ENCODE data around the genes CD2AP, MMUT, TFAP2D and PAQR8.

DNA sequence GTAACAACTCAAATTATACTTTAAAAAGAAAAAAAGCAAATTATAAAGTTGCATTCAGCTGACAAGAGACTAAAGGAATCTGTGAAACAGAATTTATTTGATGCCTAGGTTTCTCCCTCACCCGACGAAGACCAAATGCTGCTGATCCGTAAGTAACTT is 545 bp upstream of the CD2AP start:
- PRO-cap, 3 experiments: no peak in any of the 3 experiments
- RAMPAGE, long total RNA: no peak

GRCh38 chr6:47477324-47477857 is at the start of gene CD2AP:
TSS of gene CD2AP (plus strand) at chr6:47477789.
- PRO-cap, 3 experiments: peak in 3 of 3 experiments; most common plus-strand start chr6:47477552 (in 1); most common minus-strand start chr6:47477621 (in 3)
- RAMPAGE, long total RNA: no peak

- PRO-cap, 3 experiments: no peak in any of the 3 experiments
- RAMPAGE, long total RNA: no peak
Observed at GRCh38 chr6:47567020-47567929, 89.7 kb downstream of the CD2AP start.

- PRO-cap, 3 experiments: peak in 1 of 3 experiments; most common plus-strand start chr6:48357458 (in 1)
- RAMPAGE, long total RNA: no peak
Observed at GRCh38 chr6:48357268-48357601, 246.2 kb upstream of the PTCHD4 start.

DNA sequence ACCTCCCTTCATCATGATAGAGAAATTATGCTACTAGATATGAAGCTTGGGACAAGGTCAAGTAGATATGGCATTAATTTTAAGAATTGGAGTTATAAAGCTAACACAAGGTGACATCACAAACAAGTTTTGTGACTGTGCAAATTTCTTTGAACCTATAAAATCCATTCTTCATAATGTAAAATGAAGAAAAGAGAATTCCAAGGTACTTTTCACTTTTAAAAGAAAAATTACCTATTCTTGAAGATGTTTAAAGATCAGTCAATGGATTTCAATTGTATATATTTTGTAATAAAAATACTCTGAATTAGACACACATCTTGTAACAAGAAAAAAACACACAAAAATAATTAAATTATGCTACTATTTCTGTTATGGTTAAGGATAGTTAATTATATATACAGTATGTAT is 604.3 kb upstream of the PTCHD4 start:
- PRO-cap, 3 experiments: no peak in any of the 3 experiments
- RAMPAGE, long total RNA: no peak

DNA sequence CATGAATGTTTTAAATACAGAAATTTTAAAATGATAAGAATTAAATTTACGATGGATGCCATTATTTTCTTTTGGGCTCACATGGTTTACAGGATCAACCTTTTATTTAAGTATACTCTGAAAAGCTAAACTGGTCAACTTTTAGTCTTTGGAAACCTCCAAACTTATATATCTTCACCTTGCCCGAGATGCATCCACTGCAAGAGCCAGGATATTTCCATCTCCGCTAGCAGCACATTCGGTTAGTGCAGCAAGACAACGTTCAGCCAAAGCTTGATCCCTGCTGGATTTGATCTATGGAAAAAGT is 18.6 kb downstream of the MMUT start:
- PRO-cap, 3 experiments: no peak in any of the 3 experiments
- RAMPAGE, long total RNA: no peak

DNA sequence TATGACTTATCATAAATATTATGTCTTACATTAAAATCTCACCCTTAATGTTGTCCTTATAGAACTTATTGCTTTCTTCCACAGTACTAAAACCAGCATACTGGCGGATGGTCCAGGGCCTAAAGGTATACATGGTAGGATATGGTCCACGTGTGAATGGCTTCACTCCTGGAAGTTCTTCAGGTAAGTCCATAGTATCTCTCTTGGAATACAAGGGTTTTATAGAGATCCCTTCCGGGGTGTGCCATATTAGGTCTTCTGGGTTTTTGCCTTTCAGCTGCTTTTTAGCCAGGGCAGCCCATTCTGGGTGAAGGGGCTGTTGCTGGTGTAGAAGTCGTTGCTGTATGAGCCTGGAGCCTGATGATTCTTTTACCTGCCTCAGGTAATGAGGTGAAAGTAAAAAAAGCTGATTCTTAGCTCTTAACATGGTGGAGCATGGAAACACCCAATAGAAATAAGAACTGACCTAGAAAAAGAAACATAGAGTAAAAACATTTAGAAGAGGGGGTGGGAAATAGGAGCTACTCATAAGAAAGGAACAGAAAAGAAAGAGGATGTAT is 3.9 kb downstream of the MMUT start:
- PRO-cap, 3 experiments: no peak in any of the 3 experiments
- RAMPAGE, long total RNA: no peak

GRCh38 chr6:49462482-49463798 is at the start of gene MMUT:
TSS of gene MMUT (minus strand) at chr6:49463253.
- PRO-cap, 3 experiments: peak in 3 of 3 experiments; most common plus-strand start chr6:49463370 (in 3); most common minus-strand start chr6:49463180 (in 1)
- RAMPAGE, long total RNA: no peak

DNA sequence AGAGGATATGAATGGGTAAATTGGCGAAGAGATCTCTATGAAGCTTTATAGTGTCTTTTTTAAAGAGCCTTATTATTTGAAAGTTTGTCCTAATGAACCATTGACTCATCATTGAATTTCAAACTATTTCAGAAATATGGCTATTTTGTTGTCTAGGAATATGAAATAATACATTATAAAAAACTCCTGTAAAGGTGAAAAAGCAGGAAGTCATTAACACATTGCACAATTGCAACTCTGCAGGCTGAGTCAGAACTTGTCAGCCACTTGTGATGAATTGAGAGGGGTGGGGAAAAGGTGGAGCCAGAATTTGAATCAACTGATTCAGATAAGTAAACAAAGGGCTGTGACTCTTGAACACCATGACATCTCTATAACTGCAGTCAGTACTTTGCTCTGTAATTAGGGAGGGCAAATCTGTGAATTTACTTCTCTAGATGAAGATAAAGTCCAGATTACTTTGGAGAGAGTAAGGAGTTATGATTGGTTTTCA is 5.9 kb downstream of the C6orf141 start:
- PRO-cap, 3 experiments: no peak in any of the 3 experiments
- RAMPAGE, long total RNA: no peak

DNA sequence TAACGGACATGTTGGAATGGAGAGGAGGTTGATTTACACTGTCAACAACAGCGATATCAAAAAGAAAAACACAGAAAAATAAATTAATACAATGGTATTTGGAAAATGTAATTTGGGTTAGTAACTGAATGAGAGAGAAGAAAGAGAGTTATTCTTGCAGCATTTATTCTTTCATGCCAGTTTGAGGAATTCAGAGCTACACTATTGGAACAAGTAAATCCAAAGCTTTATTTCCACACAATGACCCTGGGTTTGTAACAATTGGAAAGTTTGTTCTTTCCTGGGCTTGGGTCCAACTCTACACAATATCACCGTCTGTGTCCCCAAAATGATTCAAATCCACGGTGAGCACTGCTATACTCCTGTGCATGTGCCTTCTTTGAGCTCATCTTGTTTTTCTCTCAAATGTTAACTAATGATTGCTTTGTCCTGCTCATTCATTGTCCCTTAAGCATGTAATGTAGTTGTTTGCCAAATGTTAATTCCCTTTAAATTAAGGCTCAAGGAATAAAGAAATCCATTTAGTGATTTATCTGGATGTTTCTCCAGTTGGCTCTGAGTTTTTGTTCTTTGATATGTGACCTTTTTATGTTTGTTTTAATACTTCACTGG is 20.4 kb upstream of the CRISP3 start:
- PRO-cap, 3 experiments: no peak in any of the 3 experiments
- RAMPAGE, long total RNA: no peak

DNA sequence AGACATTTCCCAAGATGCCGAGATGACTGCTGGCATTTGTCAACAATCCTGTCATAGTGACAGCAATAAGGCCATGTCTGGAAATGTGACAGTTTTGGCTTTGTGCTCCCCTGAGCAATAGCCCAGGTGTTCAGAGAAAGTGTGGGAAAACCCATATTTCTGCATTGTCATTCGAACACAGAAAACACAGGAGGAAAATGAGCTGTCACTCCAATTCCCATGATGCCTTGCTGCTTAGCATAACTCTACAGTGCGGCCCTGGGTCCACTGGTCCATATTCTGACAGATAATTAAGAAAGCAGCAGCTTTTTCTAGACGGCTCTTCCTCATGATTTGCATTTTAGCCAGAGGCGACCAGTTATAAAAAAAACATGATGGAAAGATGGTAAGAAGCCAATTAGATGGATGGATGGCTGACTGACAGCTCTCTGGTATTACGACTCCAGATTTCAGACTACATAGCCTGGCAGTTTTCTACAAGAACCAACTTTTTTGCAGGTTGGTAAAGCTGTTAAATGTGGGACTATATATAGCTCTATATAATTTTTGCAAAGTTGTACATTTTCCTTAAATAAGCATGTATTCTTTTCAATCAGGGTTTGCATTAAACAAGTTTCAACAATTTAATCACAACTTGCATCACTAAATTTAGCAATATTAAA is 43.7 kb upstream of the DEFB112 start:
- PRO-cap, 3 experiments: no peak in any of the 3 experiments
- RAMPAGE, long total RNA: no peak

DNA sequence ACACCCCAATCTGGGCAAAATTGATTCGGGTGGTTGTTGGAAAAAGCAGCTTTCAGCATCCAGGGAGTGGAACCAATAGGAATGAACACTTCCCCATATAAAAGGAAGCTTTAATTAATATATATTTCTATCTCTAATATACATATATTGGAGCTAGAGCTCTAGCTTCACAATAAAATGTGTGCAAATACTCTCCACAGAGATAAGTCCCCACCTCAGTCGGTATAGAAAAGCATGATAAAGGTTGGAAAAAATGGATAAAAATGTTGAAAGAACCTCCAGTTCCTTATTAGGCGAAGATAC is at the start of gene TFAP2D:
TFAP2D (plus strand) TSS at position 152 of the 303 bp plus-strand sequence.
- PRO-cap, 3 experiments: no peak in any of the 3 experiments
- RAMPAGE, long total RNA: no peak

DNA sequence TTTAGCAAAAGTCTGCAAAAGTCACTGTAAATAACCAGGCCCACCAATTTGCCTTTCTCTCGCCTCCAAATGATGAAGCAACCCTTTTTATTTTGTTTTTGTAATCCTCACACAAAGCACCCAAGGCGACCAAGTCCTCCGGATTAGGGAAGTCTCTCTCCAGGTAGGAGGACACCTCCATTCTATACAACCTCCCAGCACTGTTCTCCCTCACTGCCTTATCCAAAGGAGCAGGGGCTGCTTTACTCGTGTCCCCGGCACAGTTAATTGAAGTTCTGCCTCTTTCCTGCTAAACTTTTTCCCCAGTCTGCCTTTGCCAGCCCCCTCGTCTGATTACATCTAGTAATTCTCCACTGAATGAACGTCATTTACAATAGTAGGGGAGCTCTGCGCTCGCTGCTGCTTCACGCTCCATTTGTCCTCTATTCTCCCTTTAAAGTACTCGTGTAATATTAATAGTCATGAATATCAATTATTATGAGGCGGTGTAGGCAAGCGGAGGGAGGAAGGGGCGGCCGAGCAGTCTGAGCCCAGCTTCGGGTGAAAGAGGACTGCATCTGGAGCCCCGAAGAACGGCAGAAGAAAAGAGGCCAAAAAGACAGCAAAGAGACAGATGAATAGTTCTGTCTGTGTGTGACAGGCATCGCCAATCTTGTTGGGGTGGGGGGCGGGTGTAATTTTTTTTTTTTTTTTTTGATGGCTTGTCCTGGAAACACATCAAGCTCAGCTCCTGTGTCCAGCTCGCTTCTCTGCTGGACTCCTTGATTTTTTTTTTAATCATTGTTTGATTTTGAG is 2.8 kb downstream of the TFAP2B start:
- PRO-cap, 3 experiments: no peak in any of the 3 experiments
- RAMPAGE, long total RNA: no peak

GRCh38 chr6:50824508-50825179 is 6.0 kb downstream of the TFAP2B start:
- PRO-cap, 3 experiments: no peak in any of the 3 experiments
- RAMPAGE, long total RNA: no peak

DNA sequence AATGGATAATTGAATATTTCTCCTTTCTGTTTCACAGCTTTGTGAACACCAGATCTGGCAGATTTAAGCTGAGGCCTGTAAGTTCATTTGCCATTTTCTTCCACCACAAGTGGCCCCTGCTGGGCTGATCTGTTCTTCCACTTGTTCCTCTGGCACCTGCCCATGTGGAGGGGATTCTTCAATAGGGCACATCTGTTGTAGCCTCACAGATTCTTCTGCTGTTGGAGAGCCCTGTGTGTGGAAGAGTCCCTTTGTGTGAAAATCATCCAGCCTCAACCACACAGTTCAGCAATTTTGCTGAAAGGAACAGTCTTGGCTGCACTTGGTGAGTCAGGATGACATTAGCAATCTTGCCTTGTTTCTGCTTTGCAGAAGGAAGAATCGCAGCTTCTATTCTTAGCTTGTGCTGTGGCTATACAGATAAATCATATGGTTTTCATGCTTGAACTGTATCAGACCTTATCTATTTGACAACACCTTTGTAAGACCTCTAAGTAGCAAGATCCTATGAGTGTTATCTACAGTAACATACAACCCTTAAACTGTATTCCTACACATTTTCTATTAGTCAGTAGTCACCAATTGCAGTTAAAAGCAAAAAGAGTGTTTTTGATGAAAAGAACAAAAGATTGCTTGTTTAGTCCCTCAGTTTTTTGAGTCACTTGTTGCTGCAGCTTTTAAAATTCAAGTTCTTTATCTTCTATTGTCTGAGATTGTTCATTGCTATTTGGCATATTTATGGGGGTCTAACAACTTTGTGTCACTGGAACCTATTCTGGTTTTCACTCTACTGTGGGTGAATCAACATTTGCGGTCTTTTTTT is 231.4 kb downstream of the TFAP2B start:
- PRO-cap, 3 experiments: no peak in any of the 3 experiments
- RAMPAGE, long total RNA: no peak

- PRO-cap, 3 experiments: no peak in any of the 3 experiments
- RAMPAGE, long total RNA: no peak
Observed at GRCh38 chr6:51961062-51961397, 126.4 kb downstream of the PKHD1 start.

DNA sequence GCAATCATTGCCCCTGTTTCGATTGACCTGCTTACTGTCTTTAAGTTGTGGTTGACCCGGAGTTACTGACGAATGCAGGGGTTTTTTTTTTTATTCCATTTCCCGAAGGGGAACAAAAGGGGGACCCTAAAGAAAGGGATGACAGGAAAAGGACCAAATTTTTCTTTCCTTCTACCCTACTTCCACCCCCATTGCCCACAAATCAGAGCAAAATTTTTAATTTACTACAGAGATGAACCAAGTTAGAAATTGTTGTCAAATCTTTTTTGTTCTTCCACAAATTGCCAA is 174 bp upstream of the IL17F start:
- PRO-cap, 3 experiments: no peak in any of the 3 experiments
- RAMPAGE, long total RNA: no peak

GRCh38 chr6:52325649-52326839 is 35.9 kb upstream of the PAQR8 start:
- PRO-cap, 3 experiments: no peak in any of the 3 experiments
- RAMPAGE, long total RNA: no peak

DNA sequence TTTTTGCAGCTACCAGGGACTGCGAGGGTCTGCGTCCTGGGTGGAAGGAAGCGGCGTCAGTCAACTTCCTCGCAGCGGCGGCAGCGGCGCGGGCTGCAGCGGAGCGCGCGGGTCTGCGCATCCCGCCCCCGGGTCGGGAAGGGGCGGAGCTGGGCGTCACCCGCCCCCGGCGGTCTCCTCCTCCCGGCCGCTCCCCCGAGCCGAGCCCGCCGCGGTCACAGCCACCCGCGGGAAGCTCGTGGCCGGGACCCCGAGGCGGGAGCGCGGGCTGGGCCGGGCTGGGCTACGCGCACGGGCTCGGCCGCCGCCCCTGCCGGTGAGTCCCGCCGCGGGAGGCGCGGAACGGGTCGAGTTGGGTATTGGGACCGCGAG is at the start of gene PAQR8:
PAQR8 (plus strand) TSS at position 218 of the 372 bp plus-strand sequence.
- PRO-cap, 3 experiments: peak in 3 of 3 experiments; most common plus-strand start position 218 of the sequence (in 3); most common minus-strand start position 62 of the sequence (in 1)
- RAMPAGE, long total RNA: no peak

- PRO-cap, 3 experiments: no peak in any of the 3 experiments
- RAMPAGE, long total RNA: no peak
Observed at GRCh38 chr6:52363394-52364050, 1.6 kb downstream of the PAQR8 start.